SUDHL5 (cell line): ENCODE measurements around a stretch of chr5.

DNA sequence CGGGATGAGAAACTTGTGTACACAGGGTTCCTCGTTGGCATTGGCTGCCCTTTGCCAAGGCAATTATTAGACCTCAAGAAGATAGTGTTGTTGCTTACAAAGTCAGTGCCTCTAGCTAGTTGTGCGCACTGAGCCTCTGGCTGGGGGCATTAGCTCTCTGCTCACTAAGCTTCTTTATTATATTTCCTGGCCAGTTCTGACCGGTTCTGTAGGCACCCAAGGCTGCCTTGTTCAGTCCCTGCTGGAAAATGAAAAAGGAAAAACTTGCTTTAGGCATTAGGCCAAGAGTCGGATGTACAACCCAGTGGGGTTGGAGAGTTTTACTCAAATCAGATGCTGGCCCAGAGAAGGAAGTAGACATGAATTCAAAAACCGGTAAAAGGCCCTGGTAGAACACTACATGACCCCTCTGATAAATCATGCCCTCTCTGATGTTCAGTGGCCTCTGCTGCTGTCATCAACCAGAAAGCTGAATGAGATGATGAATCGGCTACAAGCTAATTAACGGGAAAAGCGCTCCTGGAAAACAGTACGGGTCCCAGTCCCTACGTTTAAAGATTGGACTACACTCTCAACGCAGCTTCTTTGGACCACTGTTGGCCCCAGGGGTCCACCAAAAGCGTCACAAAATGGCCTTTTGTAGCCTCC is 2.2 kb downstream of the CYFIP2 start:
- PRO-cap: no peak

DNA sequence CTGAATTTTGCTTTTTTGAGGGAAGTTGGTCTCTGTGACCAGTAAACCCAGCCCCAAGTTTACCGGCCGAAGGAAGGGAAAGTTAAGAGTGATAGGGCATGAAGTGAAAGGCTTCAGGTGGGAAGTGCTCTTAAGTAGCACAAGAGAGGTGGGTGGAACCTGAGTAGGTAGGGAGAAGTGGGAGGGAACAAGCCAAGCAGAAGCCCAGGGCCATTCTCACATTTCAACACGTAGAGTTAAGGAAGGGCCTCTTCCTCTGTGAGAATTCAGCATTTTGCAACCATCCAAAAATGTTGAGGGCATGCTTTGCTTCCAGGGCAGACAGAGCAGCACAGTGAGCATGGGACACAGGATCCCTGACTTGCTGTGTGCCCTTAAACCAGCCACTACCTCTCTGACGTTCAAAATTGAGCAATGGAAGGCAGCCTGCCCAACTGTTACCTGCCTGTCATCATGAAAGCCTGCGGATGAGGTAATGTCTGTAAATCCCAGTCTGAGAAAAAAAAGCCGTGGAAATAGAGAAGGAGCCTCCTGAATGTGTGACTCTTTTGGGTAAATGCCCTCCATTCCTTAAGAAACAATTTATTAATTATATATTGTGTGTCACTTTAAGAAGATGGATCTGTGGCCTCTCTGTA is 3.3 kb downstream of the CYFIP2 start:
- PRO-cap: bidirectional peak, plus-strand start at position 219 of the sequence, minus-strand start at position 105 of the sequence

DNA sequence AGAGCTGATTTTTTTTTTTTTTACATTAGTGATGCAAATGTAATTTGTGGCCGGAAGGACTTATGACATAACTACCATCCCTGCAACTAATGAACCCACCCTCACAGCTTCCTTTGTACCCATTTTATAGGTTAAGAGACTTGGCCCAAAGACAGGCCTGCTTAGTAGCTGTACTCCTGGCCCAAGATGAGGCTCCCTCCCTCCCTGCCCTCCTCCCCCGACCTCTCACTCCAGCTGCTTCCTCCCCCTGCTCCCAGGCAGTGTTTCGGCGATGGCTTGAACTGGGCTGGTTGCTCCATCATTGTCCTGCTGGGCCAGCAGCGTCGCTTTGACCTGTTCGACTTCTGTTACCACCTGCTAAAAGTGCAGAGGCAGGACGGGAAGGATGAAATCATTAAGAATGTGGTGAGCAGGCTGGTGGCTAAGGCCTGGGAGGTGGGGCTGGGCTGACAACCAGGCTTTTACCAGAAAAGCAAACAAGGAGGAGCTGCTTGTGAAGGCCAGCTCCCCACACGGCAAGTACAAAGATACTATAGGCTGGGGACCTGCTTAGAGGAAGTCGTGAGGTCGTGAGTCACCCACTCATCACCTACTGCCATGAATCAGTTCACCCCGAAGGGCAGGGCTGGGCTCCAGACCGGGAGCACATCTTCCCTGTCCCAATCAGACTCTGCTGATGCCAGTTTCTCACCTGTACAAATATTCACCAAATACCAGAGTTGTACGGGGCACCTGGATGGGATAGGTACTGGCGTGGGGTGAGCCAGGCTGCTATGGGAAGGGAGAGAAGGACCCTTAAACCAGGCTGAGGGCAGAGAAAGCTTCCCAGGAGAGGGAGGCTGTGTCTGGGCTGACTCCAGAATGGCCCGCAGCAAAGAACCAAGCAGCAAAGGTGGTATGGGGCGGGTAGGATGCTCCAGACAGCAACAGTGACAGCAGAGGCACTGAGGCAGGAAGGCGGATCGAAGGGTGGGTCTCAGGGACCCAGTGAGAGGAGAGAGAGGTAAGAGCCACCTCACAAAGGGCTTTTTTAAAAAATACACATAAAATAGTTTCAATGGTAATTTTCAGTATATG is 45.1 kb upstream of the FNDC9 start:
- PRO-cap: no peak

GRCh38 chr5:157464154-157464947 is 4.3 kb downstream of the NIPAL4 start:
- PRO-cap: no peak

GRCh38 chr5:157485635-157486204 is 25.7 kb downstream of the NIPAL4 start:
- PRO-cap: bidirectional peak, plus-strand start at chr5:157485974, minus-strand start at chr5:157485901; bidirectional peak, plus-strand start at chr5:157486047, minus-strand start at chr5:157485993

- PRO-cap: no peak
Measured at GRCh38 chr5:157492869-157493387, 32.9 kb downstream of the NIPAL4 start.

- PRO-cap: no peak
Measured at GRCh38 chr5:157528195-157528572, 47.4 kb downstream of the ADAM19 start.

DNA sequence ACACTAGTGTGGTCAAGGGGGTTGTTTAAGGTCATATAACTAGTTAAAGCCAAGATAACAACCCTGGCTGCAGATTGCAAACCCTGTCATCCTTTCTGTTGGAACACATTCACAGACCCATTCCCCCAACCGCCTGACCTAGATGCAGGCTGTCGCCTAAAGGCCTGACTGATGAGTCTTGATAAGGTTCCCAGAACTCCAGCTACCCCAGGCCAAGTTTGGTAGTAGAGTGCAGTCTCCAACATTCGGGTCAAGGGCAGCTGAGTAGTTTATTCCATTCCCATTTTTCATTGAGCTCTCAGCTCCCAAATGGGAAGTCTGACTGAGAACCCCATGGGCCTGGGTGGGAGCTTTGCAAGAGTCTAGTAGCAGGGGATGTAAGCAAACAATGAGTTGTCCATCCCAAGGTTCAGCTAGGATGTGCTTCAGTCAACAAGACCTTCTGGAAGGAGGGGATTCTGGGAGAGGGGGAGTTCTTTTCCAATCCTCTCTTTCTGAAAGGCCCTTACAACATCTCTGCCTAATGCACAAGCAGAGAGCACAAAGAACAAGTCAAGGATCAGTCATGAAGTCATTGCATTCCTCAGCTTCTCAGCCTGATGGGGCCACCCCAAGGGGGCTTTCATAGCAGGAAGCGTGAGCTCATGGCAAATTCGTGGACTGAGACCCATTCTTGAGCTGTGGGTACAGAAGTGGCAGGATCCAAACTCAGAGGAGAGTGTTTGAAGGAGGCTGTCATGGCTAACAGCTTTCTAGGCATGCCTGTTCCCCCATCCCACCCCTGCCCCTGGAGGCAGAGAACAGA is 40.2 kb downstream of the ADAM19 start:
- PRO-cap: no peak

GRCh38 chr5:157689824-157691040 is 18.9 kb downstream of the C5orf52 start:
- PRO-cap: no peak

DNA sequence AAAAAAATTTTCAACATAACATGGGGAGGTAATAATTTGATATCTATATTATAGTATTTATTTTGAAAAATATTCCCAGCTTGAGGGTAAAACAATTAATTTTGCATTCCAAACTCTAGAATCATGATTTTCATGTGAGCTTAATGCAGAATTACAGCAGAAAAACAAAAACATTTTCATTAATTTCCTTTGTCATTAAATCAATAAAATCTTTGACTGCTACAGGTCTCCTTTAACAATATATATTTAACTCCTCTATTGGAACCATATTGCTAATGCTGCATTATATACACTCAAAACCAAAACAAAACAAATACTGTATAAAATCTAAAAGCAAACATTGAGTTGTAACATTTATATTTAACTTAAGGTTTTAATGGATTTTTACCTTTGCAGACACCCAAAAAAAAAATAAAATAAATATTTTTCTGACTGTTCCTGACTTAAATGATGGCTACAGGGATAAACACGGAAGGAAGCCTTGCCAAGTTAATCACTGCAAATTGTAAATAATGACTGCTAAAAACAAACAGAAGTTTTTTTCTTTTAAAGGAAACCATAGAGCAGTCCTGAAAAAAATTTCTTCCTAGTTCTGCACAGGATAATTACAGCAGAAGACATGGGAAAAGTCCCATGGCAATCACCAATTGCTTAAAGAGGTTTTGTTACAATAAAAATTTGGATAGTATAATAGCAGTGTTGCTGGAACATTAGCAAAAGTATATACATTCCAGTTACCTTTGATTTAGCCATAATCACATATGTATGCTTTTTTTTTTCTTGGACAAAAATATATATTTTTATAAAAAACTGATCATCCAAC is 43.1 kb downstream of the LSM11 start:
- PRO-cap: no peak

DNA sequence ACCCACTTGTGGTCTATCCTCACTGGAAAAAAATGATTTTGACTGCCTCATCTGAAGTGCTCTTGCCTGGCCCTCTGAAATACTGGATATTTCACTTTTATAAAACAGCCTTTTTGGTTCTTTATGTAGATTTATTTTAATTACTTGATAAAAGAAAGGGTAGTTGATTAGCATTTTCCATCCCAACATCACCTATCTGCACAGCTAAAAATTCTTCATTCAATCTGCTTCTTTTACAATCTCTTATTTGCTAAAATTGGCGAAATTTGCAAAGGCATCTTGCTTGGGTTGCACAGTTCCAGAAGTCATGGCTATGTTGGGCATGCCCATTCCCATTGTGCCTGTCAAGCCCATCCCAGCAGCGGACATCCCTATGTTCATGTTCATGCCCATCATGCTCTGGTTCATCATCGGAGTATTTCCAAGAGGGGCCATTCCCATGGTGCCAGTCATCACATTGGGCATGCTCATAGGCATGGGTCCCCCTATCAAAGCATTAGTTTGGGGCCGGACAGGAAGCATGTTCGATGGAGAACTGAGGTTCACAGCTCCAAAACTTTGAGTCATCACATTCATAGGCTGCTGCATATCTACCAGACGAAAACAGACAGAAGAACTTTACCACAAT is 44.0 kb downstream of the LSM11 start:
- PRO-cap: no peak

- PRO-cap: no peak
Measured at GRCh38 chr5:157858176-157858483, 815 bp downstream of the CLINT1 start.

DNA sequence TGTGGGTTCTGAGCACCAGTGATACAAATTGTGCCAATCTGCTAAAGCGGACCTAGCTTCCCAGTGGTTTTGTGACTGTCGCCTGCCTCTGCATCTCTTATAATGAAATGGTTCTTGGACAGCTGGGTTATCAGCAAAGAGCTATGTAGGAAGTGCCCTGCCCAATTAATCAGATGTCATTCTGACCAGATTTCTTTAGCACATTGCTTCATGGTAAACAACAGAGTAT is 448.9 kb upstream of the CLINT1 start:
- PRO-cap: no peak

- PRO-cap: no peak
Measured at GRCh38 chr5:158485477-158486063, 614.1 kb downstream of the EBF1 start.

- PRO-cap: no peak
Measured at GRCh38 chr5:158515015-158515214, 584.8 kb downstream of the EBF1 start.

GRCh38 chr5:158676993-158677580 is 422.6 kb downstream of the EBF1 start:
- PRO-cap: no peak

DNA sequence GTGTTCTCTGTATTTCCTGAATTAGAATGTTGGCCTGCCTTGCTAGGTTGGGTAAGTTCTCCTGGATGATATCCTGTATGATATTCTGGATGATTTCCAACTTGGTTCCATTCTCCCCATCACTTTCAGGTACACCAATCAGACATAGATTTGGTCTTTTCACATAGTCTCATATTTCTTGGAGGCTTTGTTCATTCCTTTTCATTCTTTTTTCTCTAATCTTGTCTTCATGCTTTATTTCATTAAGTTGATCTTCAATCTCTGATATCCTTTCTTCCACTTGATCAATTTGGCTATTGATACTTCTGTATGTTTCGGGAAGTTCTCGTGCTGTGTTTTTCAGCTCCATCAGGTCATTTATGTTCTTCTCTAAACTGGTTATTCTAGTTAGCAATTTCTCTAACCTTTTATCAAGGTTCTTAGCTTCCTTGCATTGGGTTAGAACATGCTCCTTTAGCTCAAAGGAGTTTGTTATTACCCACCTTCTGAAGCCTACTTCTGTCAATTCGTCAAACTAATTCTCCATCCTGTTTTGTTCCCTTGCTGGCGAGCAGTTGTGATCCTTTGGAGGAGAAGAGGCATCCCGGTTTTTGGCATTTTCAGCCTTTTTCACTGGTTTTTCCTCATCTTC is 153.9 kb downstream of the EBF1 start:
- PRO-cap: no peak

DNA sequence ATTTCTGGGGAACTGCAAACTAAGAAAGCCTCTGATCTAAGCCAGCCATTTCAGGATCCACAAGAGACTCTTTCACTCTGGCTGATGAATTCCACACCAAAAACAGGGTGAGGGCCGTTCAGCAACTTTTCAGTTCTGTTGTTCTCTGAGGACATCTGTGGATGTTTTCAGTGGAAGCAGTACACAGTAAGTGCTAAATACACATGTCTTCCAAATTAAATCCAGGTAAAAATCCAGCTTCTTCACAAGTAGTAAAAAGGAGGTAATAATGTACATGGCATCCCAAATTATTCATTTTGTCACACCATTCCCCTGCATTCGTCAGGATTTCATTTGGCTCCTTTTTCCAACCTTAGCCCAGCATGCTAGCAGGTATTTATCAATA is 51.0 kb downstream of the EBF1 start:
- PRO-cap: no peak

DNA sequence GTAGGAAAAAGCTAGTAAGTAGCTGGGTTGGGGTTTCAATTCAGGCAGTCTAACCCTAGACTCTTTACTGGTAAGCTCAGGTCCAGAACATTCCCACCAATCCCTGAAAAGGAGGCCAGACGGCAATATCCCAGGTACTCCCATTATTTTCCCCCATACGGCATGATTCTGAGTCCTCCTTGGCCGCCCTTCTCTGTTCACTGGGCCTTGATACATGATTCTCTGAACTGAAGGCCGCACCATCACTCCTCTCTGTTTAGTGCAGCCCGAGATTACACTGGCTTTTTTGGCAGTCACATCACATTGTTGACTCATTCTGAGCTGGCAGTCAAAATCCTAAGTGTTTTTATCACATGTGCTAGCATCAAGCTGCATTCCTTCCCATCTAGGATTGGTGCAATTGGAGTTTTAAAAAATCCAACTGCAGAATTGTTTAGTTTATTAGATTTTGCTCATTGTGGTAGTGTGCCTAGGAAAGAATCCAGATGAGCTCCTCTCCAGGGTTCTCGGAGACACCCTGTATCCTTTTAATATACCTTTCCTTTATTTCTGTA is 120.9 kb upstream of the IL12B start:
- PRO-cap: no peak

GRCh38 chr5:159877733-159878672 is 38.3 kb upstream of the ADRA1B start:
- PRO-cap: no peak